Frontal cortex (tissue), 2 donors: ENCODE data around the gene BRPF3.

- RAMPAGE, long total RNA, result no peak
These were observed 8.9 kb upstream of the MAPK13 start for GRCh38 chr6:36121423-36121771.

DNA sequence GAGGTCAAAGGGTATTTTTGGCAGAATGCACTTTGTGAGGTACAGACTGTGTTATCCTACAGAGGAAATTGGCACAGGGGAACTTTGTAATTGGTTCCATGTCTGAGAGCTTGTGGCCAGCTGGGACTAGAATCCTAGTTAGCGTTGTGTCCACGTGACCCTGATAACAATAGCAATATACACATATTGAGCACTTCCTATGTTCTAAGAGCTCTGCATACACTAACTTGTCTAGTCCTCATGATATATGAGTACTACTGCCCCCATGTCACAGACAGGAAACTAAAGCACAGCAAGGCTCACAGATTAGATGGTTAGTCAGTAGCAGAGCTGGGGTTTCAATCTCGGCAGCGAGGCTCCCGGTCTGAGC, 1.3 kb downstream of the MAPK13 start:
- RAMPAGE, long total RNA, result no peak

DNA sequence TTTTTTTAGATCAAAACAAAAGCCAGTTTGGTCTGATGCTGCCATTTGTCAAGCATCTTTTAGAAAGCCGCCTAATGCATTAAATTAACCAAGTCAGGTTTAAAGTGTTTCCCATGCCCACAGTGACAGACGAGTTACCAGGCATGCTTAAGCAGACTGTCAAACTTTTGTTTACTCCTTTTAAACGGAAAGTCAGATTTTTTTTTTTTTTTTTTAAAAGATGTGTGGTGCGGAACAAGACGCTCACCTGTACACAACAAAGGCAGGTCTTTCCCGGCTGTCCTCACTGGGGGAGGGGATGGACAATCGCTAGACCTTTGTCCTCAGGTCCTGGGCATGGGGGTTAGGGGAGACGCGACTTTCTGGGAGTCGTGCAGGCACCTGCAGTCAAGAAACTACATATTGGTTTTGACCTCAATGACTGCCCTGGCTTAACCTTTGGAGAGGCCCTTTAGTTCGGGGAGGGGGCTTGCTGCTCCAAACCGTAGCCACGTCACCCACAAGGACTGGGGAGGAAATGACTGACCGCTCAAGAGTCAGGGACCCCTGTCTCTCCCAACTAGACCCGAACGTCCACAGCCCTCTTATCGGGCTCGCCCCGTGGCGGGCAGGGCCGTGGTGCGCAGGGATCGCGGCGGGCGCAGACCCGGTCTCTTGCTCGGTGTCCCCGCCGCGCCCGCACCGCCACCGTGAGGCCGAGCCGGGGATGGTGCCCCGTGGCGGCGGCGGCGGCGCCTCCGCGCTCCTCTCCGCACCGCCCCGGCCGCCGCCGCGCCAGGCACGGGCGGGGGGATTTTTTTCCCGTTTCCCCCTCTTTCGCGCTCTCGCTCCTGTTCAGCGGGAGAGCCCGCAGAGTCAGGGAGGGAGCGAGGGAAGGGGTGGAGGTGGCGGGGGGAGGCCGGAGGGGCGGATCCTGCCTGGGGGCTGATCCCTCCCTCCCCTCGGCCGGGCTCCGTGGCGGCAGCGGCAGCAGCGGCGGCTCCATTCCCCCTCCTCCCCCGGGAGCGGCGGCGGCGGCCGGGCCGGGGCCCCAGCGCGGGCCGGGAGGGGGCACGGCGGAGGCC, at the start of gene BRPF3:
Gene BRPF3 (plus strand): TSS at position 955 of the 1,064 bp plus-strand sequence.
- RAMPAGE, long total RNA, result no peak

DNA sequence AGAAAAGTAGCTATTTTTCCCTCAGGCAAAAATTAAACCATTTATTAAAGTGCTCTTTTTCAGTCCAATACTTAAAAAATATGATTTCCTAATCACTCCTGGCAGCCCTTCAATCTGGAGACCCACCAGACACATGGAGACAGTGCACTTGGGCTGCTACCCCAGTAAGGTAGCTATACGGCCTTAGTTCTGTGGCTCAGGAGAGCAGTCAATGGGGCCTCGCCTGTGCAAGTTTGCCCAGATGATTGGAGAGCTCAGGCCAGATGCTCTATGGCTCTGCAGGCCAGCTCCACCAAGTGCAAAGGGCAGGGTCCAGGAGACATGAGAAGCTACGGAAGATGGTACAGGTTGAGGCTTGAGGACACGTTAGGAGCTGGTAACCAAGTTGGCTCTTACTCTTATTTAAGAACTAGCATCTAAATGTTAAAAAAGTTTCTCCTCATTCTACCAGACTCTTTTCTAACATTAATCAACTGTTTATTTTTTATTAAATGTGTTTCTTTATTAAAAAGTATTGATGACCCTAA, 30.7 kb downstream of the STK38 start:
- RAMPAGE, long total RNA, result no peak

GRCh38 chr6:36605162-36605665, 11.1 kb downstream of the SRSF3 start:
- RAMPAGE, long total RNA, result no peak

GRCh38 chr6:36688650-36689159, 8.9 kb upstream of the RAB44 start:
- RAMPAGE, long total RNA, result no peak

- RAMPAGE, long total RNA, result no peak
These were observed 7.1 kb upstream of the RAB44 start for GRCh38 chr6:36690558-36690954.

- RAMPAGE, long total RNA, result no peak
These were observed 8.8 kb downstream of the PPIL1 start for GRCh38 chr6:36865751-36866162.

DNA sequence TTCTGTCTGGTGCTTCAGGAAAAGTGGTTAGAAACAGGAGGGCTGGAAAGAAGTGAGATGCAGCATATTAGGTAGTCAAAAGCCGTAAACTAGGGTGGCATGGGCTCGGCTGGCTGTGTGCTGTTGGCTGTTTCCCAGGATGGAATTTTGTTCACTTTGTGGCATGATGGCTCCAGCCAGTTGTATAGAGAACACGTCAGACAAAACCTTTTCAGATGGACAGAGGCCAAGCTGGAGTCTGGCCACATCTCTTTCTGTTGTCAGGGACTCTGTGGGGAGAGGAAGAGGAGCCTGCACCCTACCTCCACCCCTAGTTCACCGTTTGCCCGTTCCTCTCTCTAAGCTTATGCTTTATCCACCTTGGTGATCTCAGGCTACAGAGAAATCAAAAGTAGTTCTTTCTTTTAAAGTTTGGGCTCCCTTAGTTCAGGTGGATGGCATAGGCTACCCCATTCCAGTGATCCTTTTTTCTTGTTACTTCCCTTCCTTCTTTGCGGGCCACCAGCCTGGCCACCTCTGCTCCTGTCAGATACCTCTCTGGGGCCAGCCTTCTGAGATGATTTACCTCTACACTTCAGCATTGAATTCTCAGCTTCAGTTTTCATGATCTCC, 22.1 kb downstream of the C6orf89 start:
- RAMPAGE, long total RNA, result no peak

DNA sequence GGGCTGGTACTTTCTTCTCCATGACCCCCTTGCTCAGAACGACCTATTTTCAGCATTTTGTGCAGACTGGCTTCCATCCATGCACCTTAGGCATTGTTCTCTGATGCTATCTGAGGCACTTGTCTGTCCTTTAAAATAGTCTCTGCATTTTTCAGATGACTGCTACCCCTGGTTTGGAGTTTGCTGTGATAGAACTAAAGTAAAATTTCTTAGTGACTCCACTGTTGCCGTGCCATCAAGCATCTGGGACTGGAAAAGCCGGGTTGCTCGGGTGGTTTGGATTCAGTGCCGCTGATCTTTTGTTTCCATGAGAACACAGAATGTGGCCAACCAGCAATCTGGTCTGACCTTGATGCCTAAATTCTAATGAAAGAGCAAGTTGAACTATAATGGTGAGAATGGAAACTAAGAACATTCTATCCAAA, 10.0 kb upstream of the PI16 start:
- RAMPAGE, long total RNA, result no peak

- RAMPAGE, long total RNA, result no peak
These were observed 15.6 kb downstream of the MTCH1 start for GRCh38 chr6:36970321-36970889.

DNA sequence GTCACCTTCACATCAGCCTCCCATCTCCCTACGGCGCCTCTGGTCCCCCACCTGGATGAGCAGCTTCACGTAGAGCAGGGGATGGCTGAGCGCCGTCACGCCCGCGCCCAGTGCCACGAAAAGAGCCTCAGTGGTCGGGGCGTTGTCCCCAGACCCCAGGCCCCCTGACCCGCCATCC, 305 bp downstream of the MTCH1 start:
- RAMPAGE, long total RNA, result no peak

- RAMPAGE, long total RNA, result no peak
These were observed 19.2 kb downstream of the FGD2 start for GRCh38 chr6:37024337-37025444.

- RAMPAGE, long total RNA, result no peak
These were observed 23.9 kb downstream of the FGD2 start for GRCh38 chr6:37029307-37029880.

- RAMPAGE, long total RNA, result no peak
These were observed 54.1 kb downstream of the FGD2 start for GRCh38 chr6:37059272-37060259.

- RAMPAGE, long total RNA, result no peak
These were observed 33.7 kb upstream of the PIM1 start for GRCh38 chr6:37136089-37136749.

DNA sequence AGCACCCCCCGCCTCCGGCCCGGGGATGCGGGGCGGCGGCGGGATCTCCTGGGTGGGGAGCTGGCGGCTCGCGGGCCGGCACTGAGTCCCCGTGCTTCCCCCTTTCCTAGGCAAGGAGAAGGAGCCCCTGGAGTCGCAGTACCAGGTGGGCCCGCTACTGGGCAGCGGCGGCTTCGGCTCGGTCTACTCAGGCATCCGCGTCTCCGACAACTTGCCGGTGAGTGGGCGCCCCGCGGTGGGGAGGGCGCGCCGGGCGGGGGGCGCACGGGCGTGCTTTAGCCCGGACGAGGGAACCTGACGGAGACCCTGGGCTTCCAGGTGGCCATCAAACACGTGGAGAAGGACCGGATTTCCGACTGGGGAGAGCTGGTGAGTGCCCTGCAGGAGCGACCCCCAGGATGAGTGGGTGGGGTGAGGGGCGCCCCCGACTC, 726 bp downstream of the PIM1 start:
- RAMPAGE, long total RNA, result no peak

- RAMPAGE, long total RNA, result no peak
These were observed 1.4 kb downstream of the PIM1 start for GRCh38 chr6:37171094-37172004.

GRCh38 chr6:37489883-37490349, 9.8 kb downstream of the CCDC167 start:
- RAMPAGE, long total RNA, result no peak

DNA sequence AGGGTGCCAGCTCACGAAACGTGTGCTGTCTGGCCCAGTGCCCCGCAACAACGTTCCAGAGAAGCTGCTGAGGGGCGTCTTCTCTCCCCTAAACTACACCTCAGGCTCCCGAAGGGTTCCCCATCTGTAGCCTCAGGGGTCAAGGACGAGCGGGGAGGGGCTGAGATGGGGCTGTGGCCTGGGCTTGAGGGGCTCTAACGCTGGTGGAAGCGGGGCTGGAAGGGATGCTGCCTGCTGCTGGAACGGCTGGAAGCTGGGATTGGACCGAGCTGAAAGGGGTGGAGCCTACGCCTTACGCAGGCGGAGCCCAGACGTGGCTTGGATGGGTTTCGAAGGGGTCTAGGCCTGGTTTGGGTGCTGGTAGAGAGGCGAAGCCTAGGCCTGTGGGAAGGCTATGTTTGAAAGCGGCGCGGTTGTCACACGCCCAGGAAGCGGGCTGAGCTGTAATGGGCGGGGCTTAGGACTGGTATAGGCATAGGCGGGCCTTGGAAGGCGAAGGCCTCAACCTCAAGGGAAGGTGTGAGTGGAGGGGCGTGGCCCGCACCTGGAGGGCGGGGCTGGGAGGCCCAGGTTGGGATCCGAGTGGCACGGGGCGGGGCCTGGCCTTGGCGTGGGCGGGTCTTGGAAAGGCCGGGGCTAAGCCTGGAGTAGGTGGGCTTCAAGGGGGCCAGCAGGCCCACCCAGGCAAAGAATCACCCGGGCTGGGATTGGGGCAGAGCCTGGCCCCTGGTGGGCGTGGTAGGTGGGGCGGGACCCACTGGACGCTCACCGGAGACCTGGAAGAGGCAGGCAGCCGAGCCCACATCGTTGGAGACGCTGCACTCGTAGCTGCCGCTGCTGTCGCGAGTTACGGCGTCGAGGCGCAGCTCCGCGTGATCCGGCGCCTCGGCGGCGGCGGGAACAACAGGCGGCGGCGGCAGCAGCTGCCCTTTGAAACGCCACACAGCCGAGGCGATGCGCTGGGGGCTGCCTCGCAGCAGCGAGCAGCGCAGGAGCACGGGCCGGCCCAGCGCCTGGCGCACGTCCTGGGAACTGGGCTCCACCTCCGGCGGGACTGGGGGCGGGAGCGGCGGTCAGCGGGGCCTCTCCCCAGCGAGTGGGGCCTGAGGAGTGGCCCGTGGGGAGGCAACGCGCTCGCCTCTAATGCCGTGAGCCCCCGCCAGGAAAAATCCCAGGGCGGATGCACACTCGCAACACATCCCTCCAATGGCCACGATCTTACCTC, 49.1 kb downstream of the MDGA1 start:
- RAMPAGE, long total RNA, result no peak